ENCODE data around the genes SOX4, GPLD1 and ALDH5A1.

DNA sequence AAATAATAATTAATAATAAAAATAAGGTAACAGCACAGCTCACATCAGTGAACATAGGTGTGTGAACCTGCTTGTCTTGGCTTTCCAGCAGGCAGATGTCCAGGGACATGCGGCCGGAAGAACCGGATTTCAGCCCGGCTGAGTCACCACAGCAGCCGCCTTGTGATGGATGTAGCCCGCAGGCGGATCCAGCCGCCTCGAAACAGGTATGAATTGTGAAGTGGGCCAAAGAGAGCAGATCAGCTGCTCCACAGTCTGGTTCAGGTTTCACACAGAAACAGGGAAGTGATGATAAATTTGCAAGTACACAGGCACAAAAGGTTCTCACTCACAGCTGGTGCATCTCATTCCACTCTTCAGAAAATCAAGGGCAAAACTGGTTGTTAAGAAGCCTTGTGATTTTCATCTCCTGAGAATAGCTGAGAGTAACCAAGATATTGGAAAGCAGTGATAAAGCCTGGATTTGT lies 55.1 kb downstream of the ID4 start:
- PRO-cap, result no peak

DNA sequence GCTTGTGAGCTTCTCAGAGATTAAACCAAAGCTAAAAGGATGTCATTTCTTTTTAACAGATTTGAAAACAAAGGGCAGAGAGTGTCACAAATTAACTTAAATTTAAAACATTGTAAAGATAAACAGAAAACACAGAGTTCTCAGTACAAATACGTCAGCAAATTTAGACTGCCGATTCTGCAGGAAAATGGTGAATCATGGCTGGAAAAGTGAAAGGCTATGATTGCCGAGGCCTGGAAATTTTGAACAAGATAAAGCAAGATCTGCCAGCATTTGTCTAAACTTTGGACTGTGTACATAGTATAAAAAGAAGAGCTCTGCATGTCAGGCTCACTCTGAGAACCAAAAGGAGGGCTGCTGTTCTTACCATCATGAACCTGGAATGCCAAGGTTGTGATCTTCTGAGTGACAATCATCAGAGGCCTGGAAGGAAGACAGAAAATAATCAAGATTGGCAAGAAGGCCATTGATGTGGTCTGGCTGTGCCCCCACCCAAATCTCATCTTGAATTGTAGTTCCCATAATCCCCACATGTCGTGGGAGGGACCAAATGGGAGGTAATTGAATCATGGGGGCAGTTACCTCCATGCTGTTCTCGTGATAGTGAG lies 81.4 kb downstream of the MBOAT1 start:
- PRO-cap, result no peak

DNA sequence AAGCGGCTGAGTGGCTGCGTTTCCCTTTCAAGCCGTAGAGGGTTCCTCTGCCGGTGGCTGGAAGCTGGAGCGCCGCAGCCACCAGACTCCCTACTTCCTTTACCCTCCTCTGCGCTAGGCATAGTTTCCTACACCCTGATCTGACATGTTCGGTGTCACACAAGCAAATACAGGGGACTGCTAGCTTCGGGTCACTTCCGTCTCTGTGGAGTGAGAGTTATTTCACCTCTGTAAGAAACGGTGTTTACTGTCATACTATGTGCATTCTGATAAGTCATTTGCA lies 500 bp upstream of the MBOAT1 start:
- PRO-cap, result bidirectional peak, plus-strand start at position 35 of the sequence, minus-strand start outside the sequence; bidirectional peak, plus-strand start at position 93 of the sequence, minus-strand start at position 92 of the sequence; unidirectional peak, minus-strand start at position 205 of the sequence

GRCh38 chr6:20213563-20213800 lies 1.2 kb upstream of the MBOAT1 start:
- PRO-cap, result no peak

DNA sequence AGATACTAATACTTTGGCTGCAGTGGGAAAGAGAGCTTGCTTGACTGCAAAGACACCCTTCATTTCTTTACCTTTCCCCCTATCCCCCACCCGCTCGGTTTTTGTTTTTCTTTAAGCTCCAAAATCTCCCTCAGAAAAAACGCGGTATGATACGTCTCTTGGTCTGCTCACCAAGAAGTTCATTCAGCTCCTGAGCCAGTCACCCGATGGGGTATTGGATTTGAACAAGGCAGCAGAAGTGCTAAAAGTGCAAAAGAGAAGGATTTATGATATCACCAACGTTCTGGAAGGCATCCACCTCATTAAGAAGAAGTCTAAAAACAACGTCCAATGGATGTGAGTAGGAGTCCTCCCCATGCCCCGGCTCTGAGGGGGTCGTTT lies 53.2 kb upstream of the CDKAL1 start:
- PRO-cap, result no peak

DNA sequence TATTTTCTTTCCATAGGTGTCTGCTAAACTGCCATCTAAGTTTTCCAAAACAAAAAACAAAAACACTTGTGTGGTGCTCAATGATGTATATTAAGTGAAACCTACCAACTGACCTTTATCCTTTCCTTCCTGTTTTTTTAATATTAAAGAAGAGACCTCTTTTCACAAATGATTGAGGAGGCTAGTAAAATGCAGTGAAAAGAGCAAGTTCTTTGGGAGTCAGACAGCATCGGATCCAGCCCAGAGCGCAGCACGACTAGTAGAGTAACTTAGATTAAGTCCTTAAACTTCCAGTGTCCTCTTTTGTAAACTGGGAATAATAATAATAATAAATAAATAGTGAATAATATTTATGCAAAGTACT lies 386 bp upstream of the CDKAL1 start:
- PRO-cap, result no peak

DNA sequence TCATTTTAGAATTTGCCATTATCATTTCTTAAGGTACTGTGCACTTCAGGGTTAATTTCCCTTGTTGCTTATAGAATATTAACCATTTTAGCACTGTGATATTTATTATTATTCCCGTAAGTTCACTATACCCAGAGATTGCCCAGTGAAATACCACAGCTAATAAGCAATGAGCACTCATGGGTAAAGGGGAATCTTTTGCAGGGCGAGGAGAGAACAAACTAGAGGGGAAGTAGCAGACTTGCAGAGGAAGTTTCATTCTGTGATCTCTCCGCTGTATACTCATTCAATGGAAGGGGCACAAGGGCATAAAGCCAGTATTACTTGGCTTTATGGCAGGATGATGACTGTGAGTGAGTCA lies 471.4 kb downstream of the CDKAL1 start:
- PRO-cap, result no peak

DNA sequence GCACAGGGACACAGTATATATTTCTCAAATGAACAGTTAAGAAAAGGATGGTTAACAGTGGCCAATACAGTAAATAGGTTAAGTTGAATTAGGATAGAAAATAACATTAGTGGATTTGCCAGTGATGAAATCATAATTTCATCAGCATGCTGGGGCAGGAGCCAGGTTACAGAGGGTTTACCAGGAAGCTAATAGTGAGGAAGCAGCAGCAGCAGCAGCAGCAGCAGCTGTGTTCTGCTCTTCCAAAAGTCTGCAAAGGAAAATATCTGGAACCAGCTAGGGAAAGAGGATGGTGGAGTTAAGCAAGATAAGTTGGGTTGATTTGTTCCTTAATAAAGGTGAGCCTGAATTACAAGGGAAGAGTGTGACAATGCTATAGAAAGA lies 499.5 kb downstream of the CDKAL1 start:
- PRO-cap, result no peak

GRCh38 chr6:21478952-21479581 lies 114.5 kb upstream of the SOX4 start:
- PRO-cap, result no peak

DNA sequence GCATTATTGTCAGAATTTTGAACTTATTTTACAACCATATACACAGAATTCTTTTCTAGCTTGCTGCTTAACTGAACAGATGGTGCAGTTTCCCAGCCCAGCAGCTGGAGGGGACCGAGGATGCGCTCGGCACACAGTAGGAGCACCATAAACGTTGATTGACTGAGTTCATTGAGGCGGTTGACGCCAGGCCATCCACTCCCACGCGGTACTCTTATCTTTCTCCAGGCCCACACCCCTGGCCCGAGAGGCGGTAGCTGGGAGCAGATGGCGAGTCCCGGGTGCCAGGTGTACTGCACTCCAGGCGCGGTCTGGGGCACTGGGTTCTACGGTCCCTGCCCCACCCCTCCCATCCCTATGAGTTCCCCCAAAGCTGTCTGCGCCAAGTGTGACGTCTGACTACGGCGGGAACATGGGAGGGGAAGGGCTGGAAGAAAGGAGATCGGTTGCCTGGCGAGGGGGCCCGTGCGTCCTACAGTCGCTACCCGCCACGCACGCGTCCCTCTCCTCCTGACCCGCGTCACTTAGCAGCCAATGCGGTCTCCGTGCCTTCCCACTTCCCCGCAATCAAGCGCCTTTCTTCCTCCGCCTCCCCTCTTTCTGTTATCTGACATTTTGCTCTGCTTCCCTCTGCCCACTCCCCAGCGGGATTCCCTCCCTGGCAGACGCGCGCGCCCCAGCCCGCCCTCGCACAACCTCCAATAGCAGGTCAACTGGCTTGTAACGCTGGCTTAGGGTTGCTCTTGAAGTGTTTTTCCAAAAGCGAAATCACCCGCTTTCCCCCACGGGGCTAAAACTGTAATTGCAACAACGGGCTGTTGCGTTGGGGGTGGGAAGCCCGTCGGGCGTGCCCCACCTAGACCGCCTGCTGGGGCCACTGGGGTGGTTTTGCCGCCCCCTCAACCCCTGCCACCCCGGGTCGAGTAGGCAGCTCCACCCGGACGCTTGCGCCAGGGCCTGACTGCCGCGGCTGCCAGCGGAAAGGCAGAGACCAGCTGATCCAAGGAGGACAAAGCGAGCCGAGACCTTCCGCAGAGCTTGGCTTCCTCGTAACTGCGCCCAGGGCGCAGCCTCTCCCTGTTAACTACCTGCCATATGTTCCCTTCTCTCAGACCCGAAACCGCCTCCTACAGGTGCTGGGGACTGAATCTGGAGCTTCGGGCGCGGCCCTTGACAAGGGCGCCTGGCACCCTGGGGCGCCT lies 6.3 kb upstream of the SOX4 start:
- PRO-cap, result bidirectional peak, plus-strand start at position 440 of the sequence, minus-strand start at position 313 of the sequence; bidirectional peak, plus-strand start at position 987 of the sequence, minus-strand start at position 1,055 of the sequence

GRCh38 chr6:21588013-21588840 lies 5.3 kb upstream of the SOX4 start:
- PRO-cap, result bidirectional peak, plus-strand start at chr6:21588228, minus-strand start at chr6:21588138; bidirectional peak, plus-strand start at chr6:21588747, minus-strand start at chr6:21588648; bidirectional peak, plus-strand start at chr6:21588802, minus-strand start at chr6:21588890

DNA sequence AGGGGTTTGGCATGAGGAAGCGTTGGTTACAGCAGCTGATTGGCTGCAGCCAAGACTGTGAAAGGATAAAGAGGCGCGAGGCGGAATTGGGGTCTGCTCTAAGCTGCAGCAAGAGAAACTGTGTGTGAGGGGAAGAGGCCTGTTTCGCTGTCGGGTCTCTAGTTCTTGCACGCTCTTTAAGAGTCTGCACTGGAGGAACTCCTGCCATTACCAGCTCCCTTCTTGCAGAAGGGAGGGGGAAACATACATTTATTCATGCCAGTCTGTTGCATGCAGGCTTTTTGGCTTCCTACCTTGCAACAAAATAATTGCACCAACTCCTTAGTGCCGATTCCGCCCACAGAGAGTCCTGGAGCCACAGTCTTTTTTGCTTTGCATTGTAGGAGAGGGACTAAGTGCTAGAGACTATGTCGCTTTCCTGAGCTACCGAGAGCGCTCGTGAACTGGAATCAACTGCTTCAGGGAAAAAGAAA lies at the start of gene SOX4:
Gene SOX4, plus strand, starts transcription at position 96 of the 473 bp plus-strand sequence.
- PRO-cap, result bidirectional peak, plus-strand start at position 96 of the sequence, minus-strand start outside the sequence

DNA sequence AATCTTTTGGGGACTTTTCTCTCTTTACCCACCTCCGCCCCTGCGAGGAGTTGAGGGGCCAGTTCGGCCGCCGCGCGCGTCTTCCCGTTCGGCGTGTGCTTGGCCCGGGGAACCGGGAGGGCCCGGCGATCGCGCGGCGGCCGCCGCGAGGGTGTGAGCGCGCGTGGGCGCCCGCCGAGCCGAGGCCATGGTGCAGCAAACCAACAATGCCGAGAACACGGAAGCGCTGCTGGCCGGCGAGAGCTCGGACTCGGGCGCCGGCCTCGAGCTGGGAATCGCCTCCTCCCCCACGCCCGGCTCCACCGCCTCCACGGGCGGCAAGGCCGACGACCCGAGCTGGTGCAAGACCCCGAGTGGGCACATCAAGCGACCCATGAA lies 786 bp downstream of the SOX4 start:
- PRO-cap, result bidirectional peak, plus-strand start outside the sequence, minus-strand start at position 208 of the sequence

- PRO-cap, result no peak
Observed at GRCh38 chr6:21753448-21754206, 160.1 kb downstream of the SOX4 start.

GRCh38 chr6:21855730-21856777 lies 262.5 kb downstream of the SOX4 start:
- PRO-cap, result no peak

GRCh38 chr6:21856862-21857214 lies 263.3 kb downstream of the SOX4 start:
- PRO-cap, result no peak

DNA sequence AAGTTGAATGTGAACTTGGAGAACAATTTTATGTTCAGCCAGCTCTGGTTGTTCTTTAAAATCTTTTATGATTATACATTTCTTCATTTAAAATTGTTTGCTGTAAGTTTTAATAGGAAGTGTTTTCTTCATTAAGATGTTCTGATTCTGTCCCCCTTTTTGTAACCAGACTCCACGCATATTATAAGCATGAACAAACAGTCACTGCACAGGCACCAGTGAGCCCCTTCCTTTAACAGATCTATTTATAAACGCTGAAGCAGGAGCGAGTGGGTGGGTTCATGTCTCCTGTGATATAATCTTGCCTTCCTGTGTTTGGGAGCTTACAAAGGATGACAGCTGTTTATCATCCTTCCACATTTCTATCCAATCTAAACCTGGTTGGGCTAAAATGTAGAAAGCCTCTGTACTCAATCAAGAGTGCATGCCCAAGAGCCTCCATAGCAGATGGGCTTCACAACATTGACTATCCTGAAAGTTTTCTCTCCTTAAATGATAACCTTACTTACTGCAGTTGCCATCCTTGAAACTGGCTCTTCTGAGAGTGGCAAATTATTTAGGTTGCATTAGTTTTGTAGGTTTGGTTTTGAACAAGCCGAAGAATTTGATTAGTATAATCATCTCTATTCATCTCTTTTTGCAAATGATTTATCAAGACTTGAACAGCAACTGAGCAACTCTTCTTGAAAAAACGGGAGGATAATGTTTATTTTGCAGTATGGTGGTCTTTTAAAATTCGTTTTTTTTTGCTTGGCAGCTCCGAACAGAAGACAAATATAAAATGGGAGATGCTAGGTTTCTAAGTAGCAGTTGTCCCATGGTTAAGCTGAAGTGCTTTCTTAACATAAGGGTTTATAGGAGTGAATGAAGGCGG lies 299.1 kb downstream of the PRL start:
- PRO-cap, result no peak

DNA sequence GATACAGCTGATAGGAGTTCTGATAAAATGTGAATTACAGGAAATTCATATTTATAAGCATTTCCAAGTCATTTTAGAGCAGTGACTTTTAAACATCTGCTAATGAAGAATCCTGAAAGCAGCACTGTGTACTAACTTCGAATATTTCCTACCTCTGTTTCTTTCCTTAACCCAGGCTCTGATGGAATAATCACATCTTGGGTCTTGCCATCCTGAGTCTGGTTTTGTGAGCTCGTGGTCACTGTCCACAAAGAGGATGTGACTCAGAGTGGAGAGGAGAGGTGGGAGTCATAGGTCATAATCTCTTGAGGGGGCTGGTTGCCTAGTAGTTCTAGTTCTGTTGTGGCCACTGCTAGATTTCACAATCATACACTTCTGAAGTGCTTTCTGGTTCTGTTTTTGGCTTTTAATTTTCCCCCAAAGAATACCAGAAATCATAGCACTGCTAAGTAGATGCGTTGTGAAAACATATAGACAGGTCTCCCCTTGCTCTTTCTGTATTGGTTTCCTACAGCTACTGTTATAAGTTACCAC lies 102.6 kb downstream of the NRSN1 start:
- PRO-cap, result no peak

DNA sequence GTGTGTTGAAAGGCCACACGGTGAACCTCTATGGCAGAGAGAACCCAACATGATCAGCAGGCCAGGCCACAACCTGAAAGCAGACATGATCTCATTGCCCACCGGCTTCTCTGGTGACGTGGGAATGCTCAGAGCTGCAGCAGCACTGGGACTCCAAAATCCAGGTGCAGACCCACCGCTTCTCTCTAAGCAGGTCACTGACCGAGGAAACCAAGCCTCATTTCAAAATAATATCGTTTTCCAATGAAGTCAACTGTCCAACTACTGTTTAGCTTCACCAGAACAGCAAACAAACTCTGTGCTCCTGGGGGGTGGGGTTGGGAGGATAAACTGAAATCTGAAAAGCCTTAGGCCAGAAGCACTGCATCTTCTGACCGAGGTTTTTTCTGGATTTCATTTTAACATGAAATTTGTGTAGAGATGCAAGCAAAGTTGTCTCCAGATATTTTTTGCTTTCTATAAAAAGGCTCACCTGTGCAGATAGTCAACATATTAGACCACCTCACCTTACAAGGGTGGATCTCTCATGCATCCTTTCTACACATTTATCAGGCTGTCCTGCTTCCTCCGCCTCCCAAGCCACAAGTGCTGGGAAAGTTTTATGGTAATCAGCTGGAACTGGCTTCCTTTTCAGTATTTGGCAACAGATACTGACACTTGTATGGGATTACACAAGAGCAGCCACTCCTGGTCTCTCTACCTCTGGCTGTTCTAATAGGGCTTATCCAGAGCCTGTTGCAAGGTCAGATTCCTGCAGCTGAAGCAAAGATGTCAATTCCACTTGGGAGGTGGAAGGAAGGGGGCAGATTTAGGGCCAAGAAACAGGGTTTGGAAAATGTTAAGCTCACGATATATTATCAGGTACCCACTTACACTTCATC lies at the start of gene GPLD1:
Gene GPLD1, minus strand, starts transcription at position 154 of the 881 bp plus-strand sequence.
- PRO-cap, result no peak

DNA sequence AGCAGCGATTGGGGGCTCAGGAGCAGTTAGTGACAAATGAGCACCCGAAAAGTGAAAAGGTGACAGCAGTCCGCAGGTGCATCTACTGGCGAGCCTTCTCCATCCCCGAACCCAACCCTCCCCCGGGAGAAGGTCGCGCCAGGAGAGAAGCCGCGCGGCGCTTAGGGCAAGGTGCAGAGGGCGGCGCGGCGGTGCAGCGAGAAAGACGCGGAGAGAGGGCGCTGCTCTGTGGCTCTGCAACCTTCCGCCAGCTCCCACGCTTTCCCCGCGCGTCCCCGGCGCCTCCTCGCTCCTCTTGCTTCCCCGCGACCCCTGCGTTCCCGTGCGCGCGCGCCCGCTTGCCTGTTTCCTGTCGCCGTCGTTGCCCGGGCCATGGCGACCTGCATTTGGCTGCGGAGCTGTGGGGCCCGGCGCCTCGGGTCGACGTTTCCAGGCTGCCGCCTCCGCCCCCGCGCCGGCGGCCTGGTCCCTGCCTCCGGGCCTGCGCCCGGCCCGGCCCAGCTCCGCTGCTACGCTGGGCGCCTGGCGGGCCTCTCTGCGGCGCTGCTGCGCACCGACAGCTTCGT lies at the start of gene ALDH5A1:
Gene ALDH5A1, plus strand, starts transcription at position 345 of the 566 bp plus-strand sequence.
- PRO-cap, result unidirectional peak, plus-strand start at position 176 of the sequence; unidirectional peak, plus-strand start at position 373 of the sequence

Data from mucosa of descending colon (tissue), 1 donor.